SK-N-MC (cell line): ENCODE results near the genes CENPA, PREB, SLC30A3 and GTF3C2.

DNA sequence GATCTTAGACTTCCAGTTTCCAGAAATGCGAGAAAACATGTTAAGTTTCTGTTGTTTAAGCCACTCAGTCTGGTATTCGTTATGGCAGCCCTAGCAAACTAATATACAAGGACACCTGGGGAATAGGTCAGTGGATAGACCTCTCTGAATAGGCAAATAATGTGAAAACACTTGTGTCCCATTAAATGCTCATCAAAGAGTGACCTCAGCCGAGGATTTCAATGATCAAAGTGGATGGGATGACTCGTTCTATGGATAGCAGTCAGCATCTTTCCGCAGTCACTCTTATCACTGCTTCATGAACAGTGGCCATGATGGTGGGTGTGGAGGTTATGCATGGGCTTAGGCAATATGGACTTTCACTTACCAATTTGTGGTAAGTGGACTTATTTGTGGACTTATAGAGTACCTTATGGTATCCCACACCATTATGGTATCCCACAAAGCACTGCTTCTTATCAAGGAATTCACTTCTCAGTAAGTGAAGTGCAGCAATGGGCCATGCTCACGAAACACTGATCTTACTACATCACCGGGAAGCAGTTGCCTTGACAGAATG is 22.1 kb downstream of the HADHA start:
- RRBS: no CpG with 5 or more reads among the region's 7 CpGs

GRCh38 chr2:26243098-26243389 is 1.4 kb downstream of the HADHA start:
- RRBS: no CpG with 5 or more reads among the region's 6 CpGs

DNA sequence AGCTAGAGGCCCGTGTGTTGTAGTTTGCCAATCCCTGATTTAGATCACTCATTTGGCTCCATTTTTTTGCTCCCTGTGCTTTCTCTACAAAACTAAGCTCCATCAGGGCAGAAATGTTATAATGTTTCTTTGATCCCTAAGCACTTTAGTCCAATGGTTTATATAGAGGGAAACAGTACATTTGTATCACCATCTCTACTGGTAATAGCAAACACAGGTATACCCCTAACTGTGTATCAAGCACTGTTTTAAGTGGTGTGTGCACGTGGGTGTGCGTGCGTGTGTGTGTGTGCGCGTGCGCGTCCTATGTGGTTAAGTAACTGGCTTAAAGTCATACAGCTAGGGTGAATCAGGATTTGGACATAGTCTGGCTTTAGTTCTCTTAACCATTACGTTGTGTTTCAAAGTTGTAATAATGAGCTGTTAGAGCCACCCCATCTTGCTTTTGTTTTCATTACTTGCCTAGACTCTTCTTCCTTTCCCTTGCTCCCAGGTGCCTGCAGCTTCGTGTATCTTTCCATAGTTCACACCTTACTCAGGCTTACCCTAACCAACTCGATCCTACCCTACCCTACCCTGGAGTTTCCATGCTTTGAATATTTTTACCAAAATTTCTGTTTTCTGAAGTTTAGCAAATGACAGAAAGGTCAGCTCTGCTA is 2.1 kb downstream of the HADHB start:
- RRBS: no CpG with 5 or more reads among the region's 11 CpGs

DNA sequence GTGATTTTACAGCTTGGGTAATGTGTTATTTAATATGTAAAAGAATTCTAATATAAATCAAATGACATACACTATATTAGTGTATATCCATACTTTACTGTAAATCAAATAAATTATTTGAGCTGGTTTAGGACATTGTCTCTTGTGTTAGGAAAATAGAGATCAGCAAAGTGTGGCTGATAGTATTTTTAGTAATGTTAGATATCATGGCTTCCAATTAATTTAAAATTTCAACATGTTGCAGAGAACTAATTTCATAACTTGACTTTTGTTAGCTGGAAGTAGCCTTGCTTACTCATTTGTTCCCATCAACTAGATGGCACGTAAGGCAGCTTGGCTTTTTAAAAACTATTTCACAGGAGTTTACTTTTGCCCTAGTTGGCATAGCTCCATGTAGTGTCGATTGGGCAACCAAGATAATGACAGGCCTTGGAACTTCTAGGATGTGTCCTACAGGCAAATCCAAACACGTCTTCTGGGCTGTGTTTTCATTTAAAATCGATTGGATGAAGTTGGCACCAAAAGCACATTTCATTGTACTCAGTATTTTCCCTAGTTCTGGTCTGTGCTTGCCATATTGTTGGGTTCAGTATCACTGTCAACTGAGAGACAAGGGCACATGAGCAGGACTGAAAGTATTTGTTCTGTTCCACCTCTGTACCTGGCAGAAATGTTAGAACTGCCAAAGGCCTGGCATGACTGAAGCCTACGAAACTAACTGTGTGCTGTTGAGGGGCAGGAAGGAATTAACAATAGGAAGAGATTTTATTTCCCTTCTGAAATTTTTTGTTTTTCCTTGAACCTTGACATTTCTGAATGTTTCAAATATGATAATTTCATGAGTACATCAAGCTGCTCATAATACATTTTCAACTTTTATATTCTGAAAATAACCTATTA is 29.4 kb downstream of the HADHB start:
- RRBS: no CpG with 5 or more reads among the region's 5 CpGs

GRCh38 chr2:26344612-26345255 is 1.2 kb upstream of the SELENOI start:
- RRBS: no CpG with 5 or more reads among the region's 16 CpGs

DNA sequence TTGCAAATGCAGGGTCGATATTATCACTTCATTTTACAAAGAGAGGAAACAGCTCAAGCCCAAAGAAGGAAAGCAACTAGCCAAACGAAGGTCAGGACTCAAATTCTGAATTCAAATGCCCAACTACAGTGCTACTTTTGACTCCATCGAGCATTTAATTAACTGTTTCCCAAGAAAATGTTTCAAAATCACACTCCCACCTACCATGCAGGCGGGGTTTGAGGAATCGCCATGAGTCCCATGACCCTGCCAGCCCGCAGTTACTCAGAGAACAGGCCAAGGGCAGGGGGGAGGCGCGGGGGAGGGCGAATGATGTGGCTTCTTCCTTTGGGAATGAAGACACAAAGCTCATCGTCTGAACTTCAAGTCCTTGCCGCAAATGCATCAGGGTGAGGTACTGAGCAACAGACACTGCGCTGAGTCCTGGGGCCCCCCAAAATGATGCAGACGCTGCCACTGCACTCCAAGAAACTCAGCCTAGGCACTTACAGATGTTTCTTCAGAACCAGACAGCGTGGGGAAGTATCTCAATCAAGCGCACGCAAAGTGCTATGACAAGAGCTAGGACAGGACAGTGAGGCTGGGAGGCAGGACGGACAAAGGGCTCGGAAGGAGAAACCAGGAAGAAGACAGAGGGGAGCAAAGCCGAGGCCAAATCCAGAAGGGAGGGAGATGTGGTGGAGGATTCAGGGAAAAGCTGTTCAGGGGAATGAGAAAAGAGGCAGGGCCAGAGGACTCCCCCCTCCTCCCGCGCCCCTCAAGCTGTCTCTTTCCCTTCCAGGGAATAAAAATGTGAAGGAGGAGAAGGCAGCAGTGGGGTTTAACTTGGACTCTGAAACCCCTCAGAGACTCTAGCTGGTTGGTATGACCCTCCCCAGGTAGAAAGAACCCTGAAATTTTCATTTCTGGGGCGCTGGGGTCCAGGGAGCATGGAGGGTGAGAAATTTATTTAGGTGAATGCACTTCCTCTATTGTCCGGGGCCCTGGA is 35.1 kb downstream of the CIB4 start:
- RRBS: no CpG with 5 or more reads among the region's 23 CpGs

DNA sequence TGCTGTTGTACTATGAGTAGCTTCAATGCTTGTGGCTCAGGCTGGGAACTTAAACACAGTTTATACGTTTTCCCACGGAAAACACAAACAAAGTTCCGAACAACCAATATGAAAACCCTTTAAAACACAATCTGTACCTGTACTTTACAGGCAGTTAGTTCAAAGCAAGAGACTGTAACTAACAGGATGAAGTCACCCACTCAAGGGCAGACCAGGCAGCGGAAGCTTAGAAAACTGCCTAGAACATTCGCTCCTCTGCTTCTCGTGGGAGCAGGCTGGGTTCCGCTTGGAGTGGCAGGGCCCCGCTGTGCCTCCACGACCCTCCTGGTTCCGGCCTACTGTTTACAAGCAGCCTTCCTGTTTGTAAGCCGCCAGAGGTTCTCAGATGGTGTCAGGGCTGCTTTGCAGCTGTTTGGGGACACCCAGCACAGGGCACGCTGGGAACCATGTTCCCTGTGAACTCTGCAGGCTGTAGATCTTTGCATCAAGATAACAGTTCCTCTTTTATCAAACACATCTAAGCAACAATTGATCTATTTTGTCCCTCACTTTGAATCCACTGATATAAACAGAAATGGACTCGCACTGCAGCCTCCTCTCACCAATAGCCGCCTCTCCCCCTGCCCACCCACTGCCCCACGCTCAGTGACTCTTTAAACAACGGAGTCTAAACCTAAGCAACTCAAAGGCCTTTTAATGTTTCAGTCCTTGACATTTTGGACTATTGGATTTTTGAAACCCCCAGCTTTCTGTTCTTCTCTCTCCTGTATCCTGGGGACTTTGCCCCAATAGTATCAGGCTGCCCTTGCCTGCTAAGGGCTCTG is 31.2 kb downstream of the CIB4 start:
- RRBS: no CpG with 5 or more reads among the region's 16 CpGs

DNA sequence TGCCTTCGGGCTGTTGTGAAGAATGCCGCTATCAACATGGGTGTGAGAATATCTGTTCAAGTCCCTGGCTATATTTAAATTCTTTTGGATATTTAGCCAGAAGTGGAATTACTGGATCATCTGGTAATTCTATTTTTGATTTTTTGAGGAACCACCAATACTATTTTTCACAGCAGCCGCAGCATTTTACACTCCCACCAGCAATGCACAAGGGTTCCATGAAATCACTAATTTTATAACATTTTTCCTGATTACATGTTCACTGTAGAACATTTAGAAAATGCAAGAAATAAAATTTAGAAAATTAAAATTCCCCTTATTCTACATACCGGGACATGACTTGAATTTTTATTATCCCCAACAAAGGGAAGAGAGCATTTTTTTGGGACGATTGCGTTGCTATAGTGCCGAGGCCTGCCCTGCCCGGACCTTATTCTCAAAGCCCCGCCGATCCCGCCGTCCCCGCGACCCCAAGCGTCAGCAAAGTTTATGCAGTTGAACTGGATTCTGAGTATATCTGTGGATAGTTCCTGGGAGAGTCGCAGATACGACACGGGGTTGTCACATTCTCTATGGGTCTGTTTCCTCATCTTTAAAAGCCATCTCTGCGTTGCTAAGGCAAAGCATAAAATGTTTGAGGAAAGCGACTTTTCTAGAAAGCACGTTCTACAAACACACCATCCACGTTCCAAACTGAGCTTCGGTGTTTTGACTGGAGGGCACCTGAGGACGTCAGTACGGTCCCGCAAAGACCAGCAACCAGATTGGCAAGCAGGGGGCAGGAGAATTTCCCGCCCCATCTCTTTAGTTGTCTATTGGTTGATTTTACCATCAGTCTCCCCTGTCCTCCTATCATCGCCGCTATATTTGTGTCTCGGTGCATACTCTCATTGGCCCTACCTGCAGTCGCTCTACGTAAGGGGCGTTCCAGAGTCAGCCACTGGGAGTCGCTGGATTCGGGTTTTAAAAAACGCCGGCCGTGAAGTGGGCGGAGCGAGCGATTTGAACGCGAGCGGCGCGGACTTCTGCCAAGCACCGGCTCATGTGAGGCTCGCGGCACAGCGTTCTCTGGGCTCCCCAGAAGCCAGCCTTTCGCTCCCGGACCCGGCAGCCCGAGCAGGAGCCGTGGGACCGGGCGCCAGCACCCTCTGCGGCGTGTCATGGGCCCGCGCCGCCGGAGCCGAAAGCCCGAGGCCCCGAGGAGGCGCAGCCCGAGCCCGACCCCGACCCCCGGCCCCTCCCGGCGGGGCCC is at the start of gene CENPA:
TSS of gene CENPA (plus strand) at position 1,020 of the 1,252 bp plus-strand sequence.
- RRBS: 3% methylated on average over 36 of the region's 73 CpGs

- RRBS: 7% methylated on average over 21 of the region's 66 CpGs
Observed at GRCh38 chr2:26848920-26849815, 1.2 kb downstream of the DPYSL5 start.

GRCh38 chr2:26925394-26925876 is 45.0 kb upstream of the MAPRE3 start:
- RRBS: no CpG with 5 or more reads among the region's 5 CpGs

- RRBS: no CpG with 5 or more reads among the region's 7 CpGs
Observed at GRCh38 chr2:27052103-27052641, 704 bp downstream of the AGBL5 start.

- RRBS: no CpG with 5 or more reads among the region's 3 CpGs
Observed at GRCh38 chr2:27058519-27058718, 7.0 kb downstream of the AGBL5 start.

- RRBS: 3% methylated on average over 14 of the region's 37 CpGs
Observed at GRCh38 chr2:27071969-27072813, 737 bp upstream of the OST4 start.

DNA sequence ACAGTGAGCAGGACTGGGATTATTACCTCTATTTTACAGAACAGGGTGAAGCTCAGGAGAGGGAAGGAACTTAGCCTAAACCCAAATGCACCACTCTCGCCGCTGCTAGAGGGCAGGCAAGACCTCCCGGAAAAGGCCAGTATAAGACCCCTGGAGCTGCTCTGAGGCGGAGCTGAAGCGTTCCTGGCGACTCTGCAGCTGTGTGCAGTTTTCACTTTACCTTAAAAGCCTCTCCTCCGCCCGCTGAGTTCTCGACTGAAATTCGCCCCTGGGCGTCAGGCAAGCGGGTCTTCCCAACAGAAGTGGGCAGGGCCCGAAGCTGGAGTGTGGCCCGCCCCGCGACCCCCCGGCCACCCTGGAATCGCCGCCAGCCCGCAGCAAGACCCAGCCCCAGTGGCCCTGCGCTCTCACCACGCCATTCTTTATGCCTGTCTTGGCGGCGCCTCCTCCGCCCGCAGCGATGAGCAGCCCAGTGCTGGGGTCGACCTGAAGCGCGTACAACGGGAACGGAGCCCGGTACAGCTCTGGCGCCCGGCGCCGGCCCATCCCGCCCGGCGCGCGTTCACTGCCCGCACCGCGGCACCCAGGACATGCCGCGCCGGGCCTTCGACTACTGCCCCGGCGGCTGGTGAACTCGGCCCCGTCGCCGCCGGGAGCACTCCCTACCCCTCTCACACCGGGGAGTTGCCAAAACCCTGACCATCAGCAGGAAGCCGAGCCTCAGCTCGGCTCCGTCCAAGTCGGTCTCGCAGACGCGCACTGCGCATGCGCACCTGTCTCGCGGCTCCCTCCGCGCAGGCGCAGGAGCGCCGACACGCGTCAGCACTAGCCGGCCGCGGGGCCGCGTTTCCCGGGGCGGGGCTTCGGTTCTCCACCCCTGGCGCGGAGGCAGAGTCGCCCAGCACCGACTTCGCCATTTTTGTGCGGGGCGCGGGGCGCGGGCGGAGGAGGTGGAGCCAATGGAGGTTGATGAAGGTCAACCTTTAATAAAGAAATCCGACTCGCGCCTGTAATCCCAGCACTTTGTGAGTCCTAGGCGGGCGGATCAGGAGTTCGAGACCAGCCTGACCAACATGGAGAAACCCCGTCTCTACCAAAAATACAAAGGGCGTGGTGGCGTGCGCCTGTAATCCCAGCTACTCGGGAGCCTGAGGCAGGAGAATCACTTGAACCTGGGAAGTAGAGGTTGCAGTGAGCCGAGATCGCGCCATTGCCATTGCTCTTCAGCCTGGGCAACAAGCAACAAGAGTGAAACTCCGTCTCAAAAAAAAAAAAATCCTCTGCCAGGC is at the start of gene PREB:
TSS of gene PREB (minus strand) at position 761 of the 1,289 bp plus-strand sequence.
- RRBS: under 1% methylated on average over 10 of the region's 109 CpGs

DNA sequence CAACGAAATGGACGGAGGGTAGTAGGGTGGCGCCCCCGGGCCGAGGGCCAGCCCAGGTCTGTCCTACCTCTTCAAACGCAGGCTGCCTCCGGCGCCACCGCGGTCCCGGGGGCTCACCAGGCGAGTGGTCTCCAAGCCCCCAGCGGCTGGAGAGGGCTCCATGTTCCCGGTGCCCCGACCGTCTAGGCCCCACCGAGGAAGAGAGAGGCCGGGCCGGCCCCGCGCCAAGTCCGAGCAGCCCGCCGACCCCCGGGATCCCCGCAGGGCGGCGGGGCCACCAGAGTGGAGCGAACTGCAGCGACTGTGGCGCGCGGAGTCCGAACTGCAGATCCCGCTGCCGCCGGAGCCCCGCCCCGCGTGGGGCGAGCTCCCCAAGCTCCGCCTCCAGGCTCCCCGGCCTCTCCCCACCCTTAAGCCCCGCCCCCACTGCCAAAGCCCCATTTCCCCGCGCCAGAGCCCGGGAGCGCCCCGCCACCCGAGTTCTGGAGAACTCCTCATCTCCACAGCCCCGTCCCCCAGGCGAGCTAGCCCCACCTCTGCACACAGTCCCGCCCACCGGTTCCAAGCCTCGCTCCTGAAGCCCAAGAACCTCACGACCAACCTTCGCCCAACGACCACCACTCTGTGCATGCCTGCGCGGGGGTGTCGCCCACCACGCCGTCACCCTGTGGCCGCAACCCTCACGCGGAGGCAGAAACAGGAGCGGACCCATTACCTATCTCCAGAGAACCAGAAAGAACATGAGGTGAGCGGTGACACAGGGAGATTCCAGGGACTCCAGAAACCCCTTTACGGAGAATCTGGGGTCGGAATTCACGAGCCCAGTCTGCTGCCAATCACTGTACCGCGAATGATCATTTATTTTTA is at the start of gene SLC30A3:
TSS of gene SLC30A3 (minus strand) at position 303 of the 867 bp plus-strand sequence.
- RRBS: 1% methylated on average over 42 of the region's 73 CpGs

GRCh38 chr2:27271498-27272146 is 3.6 kb upstream of the DNAJC5G start:
- RRBS: no CpG with 5 or more reads among the region's 9 CpGs

GRCh38 chr2:27356627-27357476 is at the start of gene GTF3C2:
GTF3C2 (minus strand) TSS chr2:27356764.
- RRBS: 1% methylated on average over 8 of the region's 57 CpGs

- RRBS: no CpG with 5 or more reads among the region's 2 CpGs
Observed at GRCh38 chr2:27369403-27369682, 795 bp downstream of the EIF2B4 start.

- RRBS: no CpG with 5 or more reads among the region's 11 CpGs
Observed at GRCh38 chr2:27384579-27385337, 4.2 kb upstream of the ZNF513 start.